ENCODE measurements around a stretch of chr2.

DNA sequence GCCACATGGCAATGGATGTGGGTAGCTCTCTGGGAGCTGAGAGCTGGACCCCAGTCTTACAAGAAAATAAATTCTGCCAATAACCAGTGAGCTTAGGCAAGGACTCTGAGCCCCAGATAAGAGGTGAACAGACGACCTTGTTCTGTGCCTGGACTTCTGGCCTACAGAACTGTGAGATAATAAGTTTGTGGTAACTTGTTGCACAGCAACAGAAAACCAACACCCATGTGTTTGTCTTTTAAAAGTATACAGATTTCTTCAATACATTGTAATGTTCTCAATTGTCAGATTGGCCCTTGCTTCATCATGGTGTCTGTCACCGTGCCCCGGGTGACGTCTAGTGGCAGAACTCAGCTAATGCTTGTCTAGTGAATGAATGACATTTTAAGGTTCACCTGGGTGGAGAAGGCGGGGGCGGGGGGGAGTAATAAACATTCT, 123.5 kb upstream of the DLX2 start:
- PRO-cap, 2 experiments: no peak in any of the 2 experiments

DNA sequence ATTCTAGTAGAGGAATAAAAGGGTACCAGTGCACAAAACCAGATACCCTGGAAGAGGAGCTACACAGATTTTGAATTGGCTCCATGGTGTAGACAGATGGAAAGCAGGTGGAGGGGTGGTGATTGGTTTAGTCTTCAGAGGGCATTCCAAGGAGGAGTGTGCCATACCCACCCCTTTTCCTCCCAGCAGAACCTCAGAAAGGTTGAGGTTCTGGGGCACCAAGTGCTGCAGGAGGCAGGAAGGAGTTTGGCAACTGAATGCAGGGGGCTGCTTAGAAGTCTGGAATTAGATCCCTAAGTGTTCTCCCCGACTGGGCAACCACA, 88.2 kb upstream of the ITGA6 start:
- PRO-cap, 2 experiments: no peak in any of the 2 experiments

GRCh38 chr2:172427079-172427253, 420 bp upstream of the ITGA6 start:
- PRO-cap, 2 experiments: no peak in any of the 2 experiments

DNA sequence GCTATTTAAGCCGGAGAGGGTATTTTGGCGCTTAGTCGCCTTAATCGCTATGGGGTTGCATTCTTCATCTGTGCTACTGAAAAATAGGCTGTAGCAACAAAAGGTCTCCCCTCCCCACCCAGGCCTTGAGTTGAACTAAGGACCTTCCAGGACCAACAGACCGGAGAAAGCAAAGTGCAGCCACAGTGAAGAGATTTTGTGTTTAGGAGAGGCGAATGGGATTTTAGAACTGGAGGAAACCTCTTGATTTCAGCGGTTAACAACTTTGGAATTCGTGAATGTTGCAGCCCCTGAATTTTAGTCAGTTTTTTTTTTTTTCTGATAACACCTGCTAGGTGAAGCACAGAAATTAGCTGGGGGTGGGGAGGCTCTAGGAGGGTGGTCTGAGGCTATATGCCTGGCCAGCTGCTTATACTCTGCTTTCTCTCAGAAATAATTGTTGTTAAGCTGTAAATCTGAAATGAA, 1.5 kb downstream of the ITGA6 start:
- PRO-cap, 2 experiments: no peak in any of the 2 experiments

- PRO-cap, 2 experiments: no peak in any of the 2 experiments
These were observed 7.5 kb downstream of the ITGA6 start for GRCh38 chr2:172434764-172435437.

GRCh38 chr2:172496070-172496511, 59.8 kb upstream of the PDK1 start:
- PRO-cap, 2 experiments: no peak in any of the 2 experiments

- PRO-cap, 2 experiments: no peak in any of the 2 experiments
These were observed 23.2 kb downstream of the PDK1 start for GRCh38 chr2:172578919-172579611.

DNA sequence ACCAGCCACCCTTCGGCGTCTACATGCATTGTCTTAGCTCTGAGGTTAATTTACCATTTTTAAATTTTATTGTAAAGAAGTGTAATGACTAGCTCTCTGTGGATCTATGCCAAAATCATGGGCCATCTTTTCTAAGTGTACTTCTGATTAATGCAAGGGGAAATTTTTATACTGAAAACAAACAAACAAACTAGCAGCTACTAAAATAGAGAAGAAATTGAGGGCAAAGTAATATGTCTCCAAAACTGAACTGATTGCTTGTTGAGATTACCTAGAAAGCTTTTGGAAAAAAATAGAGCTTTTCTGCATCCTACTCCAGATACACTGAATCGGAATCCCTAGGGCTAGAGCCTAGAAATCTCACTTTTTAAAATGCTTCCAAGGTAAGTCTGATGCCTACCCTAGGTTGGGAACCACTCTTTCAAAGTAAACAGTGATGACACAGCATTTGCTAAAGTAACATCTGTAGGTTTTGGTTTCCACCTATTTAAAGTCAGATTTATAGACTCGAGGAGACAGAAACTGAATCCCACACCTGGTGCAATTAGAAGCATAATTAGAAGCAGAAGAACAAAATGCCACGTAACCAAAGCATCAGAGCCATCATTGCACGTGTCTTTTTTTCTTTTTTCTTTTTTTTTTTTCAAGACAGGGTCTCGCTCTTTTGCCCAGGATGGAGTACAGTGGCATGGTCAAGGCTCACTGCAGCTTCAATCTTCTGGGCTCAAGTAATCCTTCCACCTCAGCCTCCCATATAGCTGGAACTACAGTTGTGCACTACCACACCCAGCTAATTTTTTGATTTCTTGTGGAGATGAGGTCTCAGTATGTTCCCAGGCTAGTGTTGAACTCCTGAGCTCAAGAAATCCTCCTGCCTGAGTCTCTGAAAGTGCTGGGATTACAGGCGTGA, 40.8 kb downstream of the PDK1 start:
- PRO-cap, 2 experiments: no peak in any of the 2 experiments

DNA sequence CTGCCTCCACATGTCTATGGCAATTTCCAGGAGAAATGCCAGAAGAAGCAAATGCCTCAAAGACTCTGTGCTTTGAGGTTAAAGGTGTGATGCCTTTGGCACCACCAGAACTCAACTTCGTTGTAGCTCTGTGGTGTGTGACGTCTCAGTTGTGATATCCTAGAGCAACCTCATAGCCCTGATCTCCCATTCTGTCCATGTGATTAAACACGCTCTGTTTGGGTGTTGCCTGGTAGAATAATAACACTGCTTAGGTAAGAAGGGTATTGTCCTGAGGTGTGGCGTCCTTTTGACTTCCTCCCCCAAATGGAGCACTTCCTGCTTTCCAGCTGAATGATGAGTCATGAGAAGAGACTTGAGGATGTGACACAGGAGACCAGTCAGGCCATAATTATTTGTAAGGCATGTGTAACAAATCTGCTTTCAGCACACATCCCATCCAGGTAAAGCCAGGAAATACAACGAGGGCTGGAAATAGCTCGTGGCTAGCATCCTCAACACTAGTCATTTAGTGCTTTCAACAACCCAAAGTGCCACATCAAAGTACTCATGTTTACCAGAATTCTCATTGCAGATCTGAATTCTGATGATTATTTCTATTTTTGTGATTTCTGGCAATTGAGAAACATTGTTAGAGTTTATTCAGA, 100.8 kb downstream of the RAPGEF4 start:
- PRO-cap, 2 experiments: no peak in any of the 2 experiments

DNA sequence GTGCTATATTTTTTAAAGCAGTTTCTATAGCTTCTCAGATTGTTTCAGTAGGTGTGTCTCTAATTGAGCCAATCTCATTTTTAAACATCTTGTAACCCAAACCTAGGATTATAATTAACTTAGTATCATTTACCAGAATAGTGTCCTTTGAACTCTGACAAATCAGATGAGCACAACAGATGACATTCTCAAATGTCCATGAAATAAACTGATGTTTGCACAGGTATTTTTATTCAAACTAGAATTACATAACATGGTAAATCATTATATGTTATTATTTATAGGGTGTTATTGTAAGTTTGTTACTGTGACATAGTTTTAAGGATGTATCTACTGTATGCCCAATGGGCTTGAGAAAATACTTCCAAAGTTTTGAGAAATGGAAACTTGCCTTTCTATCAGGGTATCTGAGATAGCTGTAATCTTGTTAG, 126.1 kb upstream of the MAP3K20 start:
- PRO-cap, 2 experiments: no peak in any of the 2 experiments

DNA sequence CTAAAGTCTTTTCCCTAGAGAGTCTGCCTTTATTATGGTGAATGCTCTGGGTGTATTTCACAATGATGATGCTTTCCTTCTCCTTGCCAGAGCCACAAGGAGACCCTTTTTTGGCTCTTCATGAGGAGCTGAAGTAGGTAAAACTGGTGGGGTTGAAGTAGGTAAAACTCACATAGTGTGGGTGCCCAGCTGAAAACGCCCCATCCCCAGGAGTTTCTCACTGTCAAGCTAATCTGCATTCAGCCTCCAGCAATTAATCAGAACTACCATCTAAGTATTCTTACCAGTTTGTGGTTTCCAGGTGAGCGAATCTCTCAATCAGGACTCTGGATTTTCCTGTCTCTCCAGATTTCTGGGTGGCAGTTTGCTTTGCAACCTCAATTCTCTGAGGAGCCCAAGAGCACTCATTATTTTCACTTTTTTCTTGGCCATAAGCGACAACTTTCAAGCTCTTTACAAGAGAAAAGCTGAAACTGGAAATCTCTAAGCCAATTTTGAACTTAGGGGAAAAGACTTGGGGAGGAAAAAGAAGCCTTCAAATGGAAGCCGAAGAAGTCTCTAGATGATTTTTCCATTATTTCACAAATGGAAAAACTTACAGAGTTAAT, 121.6 kb upstream of the MAP3K20 start:
- PRO-cap, 2 experiments: no peak in any of the 2 experiments

- PRO-cap, 2 experiments: no peak in any of the 2 experiments
These were observed 72.7 kb upstream of the MAP3K20 start for GRCh38 chr2:173002653-173003584.

GRCh38 chr2:173044018-173044535, 31.6 kb upstream of the MAP3K20 start:
- PRO-cap, 2 experiments: no peak in any of the 2 experiments

GRCh38 chr2:173149601-173150062, 74.0 kb downstream of the MAP3K20 start:
- PRO-cap, 2 experiments: no peak in any of the 2 experiments

GRCh38 chr2:173227311-173227773, 127.3 kb upstream of the CDCA7 start:
- PRO-cap, 2 experiments: no peak in any of the 2 experiments

GRCh38 chr2:173901897-173902595, 63.1 kb downstream of the SP3 start:
- PRO-cap, 2 experiments: no peak in any of the 2 experiments

- PRO-cap, 2 experiments: no peak in any of the 2 experiments
These were observed 60.8 kb downstream of the SP3 start for GRCh38 chr2:173904091-173905092.

GRCh38 chr2:173943156-173943940, 21.8 kb downstream of the SP3 start:
- PRO-cap, 2 experiments: no peak in any of the 2 experiments

DNA sequence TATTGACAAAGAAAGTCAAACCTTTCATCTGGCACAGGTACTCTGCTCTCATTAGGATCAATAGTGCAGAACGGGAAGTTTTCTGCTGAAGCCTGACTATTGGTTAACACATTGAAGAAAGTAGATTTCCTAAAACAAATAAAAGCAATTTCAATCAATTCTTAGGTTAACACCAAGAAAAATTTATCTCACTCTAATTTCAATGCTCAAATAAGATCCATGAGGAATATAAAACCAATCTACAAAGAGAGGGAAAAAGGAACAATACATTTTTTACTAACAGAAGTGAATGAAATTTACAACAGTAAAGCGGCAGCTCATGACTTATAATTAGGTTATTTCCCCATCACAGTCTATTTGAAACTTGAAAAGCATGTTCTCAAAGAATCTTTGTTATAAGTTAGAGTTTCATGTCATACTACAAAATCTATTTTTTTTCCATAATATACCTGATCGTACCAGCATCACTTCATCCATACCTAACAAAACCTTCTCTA, 19.0 kb downstream of the OLA1 start:
- PRO-cap, 2 experiments: no peak in any of the 2 experiments

DNA sequence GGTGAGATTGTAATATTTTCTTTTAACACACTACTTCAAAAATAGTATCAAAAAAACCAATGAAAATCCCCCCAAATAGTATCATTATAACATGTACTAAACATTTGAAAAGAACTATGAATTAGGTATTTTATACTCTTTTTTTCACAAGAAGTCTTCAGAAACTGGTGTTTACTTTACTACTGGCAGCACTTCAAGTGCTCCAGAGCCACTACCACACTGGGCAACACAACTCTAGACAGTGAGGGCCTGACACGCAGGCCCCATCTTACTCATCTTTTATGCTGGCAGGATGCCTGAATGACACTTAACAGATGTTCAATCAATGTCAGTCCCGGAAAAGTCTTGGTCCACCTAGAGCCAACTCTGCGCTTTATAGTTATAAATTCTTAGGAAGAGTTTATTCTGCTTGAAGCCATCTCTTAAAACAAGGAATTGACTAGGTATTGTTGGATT, 8.7 kb upstream of the WIPF1 start:
- PRO-cap, 2 experiments: peak in 1 of 2 experiments; most common minus-strand start position 243 of the sequence (in 1)

All from cytotoxic T cell (primary cell).